BE2C (cell line): ENCODE measurements around a stretch of chr11.

- RRBS = no CpG with 5 or more reads among the region's 4 CpGs
Measured at GRCh38 chr11:13993372-13993826, 30.9 kb downstream of the SPON1 start.

DNA sequence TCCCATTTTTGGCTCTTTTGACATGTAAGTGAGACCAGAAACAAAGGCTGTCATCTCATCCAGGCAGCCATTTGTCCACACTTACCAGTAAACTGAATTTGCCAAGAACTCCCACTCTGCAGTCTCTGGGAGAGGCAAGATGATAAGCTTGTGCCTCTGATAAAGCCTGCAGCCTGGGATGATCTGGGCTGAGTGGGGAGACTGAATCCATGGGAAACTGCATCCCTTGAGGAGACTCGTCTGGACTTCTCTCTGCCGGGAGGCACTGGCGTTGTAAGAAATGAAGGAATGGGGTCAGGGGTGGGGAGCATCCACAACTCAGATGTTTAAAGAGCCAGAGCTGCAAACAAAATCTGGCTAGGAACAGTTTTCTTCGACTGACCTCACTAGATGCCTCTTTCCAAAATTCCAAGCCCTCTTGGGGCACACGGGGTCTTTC, 64.4 kb downstream of the SPON1 start:
- RRBS = no CpG with 5 or more reads among the region's 5 CpGs

GRCh38 chr11:14261710-14263130, 96.8 kb downstream of the RRAS2 start:
- RRBS = 92% methylated on average over 3 of the region's 19 CpGs

- RRBS = no CpG with 5 or more reads among the region's 7 CpGs
Measured at GRCh38 chr11:14364029-14364806, 5.2 kb upstream of the RRAS2 start.

- RRBS = no CpG with 5 or more reads among the region's 7 CpGs
Measured at GRCh38 chr11:14539914-14540671, 19.9 kb upstream of the PSMA1 start.

DNA sequence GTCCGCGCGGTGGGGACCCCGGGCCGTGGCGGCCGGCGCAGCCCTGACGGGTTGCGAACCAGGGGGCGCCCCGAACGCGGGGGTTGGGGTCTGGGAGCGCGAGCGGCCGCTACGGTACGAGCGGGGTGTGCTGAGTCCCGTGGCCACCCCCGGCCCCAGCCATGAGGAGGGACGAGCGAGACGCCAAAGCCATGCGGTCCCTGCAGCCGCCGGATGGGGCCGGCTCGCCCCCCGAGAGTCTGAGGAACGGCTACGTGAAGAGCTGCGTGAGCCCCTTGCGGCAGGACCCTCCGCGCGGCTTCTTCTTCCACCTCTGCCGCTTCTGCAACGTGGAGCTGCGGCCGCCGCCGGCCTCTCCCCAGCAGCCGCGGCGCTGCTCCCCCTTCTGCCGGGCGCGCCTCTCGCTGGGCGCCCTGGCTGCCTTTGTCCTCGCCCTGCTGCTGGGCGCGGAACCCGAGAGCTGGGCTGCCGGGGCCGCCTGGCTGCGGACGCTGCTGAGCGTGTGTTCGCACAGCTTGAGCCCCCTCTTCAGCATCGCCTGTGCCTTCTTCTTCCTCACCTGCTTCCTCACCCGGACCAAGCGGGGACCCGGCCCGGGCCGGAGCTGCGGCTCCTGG, 419 bp downstream of the PDE3B start:
- RRBS = under 1% methylated on average over 29 of the region's 70 CpGs

DNA sequence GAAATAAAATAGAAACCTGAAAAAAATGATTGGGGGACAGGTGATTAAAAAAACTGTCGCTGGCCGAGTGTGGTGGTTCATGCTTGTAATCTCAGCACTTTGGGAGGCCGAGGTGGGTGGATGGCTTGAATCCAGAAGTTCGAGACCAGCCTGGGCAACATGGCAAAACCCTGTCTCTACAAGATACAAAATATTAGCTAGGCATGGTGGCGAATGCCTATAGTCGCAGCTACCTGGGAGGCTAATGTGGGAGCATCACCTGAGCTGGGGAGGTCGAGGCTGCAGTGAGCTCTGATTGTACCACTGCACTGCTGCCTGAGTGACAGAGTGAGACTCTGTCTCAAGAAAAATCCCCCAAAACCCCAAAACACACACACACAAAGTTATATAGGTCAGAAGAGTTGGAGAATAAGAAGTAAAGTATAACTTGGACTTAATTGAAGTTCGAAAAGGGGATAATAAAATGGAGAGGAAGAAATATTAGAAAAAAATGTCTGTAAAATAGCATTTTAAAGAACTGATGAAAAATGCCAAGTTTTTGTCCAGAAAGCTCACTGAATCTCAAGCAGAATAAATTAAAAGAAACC, 10.1 kb downstream of the PDE3B start:
- RRBS = no CpG with 5 or more reads among the region's 8 CpGs

DNA sequence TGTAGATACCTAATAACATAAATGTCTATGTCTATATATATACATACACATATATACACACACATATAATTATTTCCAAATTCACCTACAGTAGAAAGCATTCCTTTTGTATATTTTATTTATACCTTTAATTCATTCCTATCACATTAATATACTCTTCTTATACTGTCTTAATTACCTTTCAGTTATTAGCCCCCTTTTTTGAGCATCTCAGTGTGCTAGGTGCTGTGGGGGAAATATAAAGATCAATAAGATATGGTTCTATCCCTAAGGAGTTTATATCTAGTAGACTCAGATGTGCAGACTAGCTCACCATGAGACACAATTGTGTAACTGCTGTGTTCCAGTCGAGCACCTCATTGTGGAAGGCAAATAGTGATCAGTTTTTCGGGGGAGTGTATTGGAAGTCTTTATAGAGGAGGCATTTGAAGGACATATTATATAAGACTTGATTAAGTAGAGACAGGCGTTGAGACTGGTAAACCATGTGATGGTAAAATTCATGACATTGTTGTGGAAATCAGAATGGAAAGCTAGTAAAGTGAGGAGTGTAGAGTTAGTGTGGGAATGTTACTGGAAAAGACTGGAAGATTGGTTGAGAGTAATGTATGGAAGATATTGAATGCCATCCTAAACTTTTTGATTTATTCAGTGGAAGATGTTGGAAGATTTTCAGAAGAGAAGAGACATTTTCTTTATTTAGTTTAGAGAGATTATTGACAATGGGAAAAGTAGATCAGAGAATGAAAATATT, 11.9 kb downstream of the PDE3B start:
- RRBS = no CpG with 5 or more reads among the region's 3 CpGs

DNA sequence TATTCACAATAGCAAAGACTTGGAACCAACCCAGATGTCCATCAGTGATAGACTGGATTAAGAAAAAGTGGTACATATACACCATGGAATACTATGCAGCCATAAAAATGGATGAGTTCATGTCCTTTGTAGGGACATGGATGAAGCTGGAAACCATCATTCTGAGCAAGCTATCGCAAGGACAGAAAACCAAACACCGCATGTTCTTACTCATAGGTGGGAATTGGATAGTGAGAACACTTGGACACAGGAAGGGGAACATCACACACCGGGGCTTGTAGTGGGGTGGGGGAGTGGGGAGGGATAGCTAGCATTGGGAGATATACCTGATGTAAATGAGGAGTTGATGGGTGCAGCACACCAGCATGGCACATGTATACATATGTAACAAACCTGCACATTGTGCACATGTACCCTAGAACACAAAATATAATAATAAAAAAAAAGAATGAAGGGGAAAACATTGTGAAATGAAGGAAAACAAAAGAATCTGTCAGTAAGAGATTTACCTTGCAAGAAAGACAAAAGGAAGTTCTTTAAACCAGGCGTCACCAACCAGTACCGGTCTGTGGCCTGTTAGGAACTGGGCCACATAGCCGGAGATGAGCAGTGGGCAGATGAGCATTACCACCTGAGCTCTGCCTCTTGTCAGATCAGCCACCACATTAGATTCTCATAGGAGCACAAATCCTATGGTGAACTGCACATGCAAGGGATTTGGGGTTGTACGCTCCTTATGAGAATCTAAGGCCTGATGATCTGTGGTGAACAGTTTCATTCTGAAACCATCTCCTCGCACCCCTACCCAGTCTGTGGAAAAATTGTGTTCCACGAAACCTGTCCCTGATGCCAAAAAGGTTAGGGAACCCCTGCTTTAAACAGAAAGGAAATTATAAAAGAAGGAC, 108.5 kb downstream of the CYP2R1 start:
- RRBS = no CpG with 5 or more reads among the region's 9 CpGs

DNA sequence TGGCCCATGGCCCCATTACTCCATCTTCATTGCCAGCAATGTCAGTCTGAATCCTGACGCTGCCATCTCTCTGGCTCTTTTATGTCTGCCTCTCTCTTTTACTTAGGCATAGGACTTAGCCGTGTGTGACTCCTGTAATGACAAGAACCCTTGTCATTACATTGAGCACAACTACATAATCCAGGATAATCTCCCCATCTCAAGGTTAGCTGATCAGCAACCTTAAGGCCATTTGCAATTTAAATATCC, 78.7 kb downstream of the CYP2R1 start:
- RRBS = no CpG with 5 or more reads among the region's 2 CpGs

GRCh38 chr11:14904501-14905183, 12.6 kb upstream of the CYP2R1 start:
- RRBS = 94% methylated on average over 1 of the region's 35 CpGs

DNA sequence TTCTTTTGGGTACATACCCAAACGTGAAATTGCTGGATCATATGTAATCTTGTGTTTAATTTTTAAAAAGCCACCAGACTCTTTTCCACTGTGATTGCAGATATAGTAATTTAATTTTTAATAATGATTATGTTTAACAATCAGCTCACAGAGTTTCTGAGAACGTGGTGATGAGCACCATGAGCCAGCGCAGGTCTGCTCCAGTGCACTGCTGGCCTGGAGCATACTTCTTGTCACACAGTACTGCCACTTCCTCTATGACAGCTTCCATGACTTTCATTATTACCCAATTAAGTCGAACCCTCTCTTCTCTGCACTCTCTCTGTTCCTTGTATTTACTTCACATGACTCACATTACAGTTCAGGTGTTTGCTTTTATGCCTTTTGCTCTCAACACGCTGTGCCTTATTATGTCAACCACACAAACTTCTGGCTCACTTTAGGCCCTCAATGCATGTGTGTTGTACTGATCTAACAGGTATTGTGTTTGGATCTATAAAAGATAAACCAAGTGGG, 356.3 kb downstream of the INSC start:
- RRBS = no CpG with 5 or more reads among the region's 5 CpGs

- RRBS = no CpG with 5 or more reads among the region's 5 CpGs
Measured at GRCh38 chr11:15605024-15605701, 490.4 kb downstream of the INSC start.

DNA sequence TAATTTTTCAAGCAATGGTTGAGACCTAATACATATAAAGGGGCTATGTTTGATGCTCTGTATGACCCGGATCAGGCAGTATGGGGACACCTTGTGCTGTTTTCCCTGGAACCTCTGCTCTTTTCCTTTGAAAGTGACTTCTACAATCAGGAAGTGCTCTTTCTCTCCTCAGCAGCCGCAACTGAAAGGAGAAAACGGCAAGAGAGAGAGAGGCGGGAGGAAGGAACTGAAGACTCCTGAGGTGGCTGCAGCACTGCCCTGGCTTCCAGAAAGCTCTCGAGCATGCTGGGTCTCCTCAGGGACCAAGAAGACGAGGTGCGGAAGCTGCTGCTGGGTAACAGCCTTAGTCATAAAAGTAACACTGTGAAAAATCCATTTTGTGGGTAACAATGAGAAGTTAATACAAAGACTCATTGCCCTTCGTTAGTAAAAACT, 473.6 kb downstream of the SOX6 start:
- RRBS = no CpG with 5 or more reads among the region's 8 CpGs

GRCh38 chr11:15967917-15968761, 388.2 kb downstream of the SOX6 start:
- RRBS = no CpG with 5 or more reads among the region's 6 CpGs

- RRBS = no CpG with 5 or more reads among the region's 13 CpGs
Measured at GRCh38 chr11:15968762-15969852, 387.2 kb downstream of the SOX6 start.

DNA sequence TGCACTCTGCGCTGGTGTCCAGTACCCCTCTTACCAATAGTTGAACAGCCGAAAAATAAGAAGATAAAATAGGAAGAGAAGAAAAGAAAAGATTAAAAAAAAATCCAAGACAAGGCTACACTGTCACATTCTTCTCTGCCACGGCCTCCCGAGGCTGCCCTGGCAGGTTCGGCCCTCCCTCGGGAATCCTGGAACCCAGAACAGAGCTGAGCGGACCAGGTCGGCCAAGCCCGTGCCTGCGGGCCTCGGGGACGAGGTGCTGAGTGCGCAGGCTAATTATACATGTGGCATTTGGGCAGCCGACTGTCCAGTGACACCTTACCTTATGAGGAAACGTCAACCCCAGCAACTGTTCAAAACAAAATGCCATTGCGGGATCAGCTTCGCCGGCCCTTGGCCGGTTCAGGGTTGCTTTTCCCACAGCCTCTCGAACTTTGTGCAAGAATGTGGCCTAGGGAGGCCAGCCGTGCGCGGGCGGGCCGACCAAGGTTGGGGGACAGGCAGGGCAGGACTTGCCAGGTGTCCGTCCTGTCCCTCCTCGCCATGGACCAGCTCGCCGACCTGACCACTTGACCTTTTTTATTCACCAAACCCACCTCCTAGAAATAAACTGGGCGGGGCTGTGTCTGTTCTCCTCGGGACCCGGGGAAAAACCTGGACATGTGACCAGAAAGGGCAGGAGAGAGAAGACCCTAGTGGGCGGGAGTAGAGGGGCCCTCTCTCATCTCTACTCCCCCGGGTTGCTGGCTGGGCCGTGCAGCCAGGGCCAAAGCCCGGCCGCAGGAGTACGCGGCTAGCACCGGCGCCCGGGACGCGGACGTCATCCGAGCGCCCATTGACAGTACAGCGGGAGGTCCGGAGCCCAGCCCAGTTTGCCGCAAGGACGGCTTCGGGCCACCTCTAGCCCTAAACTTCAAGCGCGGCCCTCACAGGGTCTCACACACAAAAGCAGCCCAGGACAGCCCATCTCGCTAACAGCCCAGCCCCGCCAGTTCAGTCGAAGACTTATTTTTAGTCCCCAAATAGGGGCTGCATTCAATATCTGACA, 134.4 kb upstream of the C11orf58 start:
- RRBS = 6% methylated on average over 12 of the region's 57 CpGs

- RRBS = no CpG with 5 or more reads among the region's 4 CpGs
Measured at GRCh38 chr11:16737906-16738105, 641 bp upstream of the C11orf58 start.

DNA sequence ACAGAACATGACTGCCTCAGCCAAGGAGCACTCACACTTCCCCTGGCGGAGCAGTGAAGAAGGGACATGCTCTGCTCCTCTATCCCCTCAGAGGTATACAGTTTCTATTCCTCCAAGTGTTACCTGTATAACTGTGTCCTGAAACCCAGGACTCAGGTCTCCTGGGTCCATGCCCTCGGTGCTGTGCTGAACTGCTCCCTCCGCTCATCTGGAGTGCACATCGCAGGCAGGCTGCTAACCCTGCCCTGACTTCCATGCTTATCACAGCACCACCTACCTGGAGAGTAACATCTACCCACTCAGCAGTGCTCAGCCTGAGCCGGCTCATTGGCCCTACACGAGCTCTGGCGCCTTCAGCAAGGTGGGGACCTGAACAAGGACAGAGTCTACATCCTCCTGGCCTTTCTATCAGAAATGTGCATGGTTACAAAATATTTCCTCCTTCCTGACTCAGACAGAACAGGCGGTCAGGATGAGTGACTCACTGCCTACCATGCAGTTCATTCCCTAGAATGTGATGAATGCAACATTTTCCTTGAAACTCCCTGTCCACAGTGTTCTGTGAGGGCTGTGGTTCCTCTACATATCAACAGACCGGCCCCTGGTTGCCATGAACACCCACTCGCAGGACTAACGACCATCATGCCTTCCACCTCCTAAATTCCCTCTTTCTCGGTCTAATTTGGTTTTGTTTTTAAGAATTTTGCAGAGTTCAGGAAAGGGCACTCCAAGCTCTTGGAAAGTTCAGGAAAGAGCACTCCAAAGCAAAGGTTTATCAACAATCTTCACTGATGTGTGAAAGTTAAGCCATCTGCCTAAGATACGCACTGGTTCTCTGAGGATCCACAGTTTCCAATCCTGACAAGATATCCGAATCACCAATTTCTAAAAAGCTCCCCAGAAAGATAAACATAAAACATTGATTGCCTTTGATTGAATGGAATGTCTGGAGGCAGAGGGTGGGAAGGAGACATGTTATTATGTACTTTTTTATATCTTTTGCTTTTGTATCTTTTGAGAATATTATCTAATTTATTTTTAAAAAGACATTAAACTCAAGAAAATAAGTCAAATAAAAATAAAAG, 53.2 kb downstream of the C11orf58 start:
- RRBS = no CpG with 5 or more reads among the region's 14 CpGs

DNA sequence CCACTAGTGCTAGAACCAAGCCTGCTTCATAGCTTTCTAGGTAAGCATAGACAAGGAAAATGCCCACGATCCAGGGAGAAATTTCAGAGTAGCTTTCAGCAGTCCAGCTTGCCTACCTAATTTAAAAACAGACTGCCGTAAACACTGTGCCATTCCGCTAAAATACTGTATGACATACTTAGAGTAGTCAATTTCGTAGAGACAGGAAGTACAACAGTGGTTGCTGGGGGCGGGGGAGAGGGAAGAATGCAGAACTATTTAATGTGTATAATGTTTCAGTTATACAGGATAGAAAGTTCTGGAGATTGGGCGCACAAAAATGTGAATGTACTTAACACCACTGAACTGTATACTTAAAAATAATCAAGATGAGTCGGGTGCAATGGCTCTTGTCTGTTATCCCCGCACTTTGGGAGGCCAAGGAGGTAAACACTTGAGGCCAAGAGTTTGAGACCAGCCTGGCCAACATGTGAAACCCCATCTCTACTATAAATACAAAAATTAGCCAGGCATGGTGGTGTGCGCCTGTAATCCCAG, 56.8 kb downstream of the C11orf58 start:
- RRBS = no CpG with 5 or more reads among the region's 9 CpGs